Liver (tissue), 9 donors: ENCODE data around the gene ATP5IF1.

- PRO-cap, 5 experiments, result peak in 5 of 5 experiments; most common plus-strand start chr1:28236163 (in 3); most common minus-strand start chr1:28236445 (in 1)
- RAMPAGE, long total RNA, 2 experiments, result start-site peak on the plus strand in 2 of 2 experiments, at chr1:28236099-28236166 at its widest, 6,428 to 14,193 reads per replicate; start-site peak on the minus strand in 1 of 2 experiments, at chr1:28236411-28236565 at its widest, 75 reads per replicate
- RRBS, result 4% methylated on average over 7 of the region's 62 CpGs
Observed at GRCh38 chr1:28236038-28236847, at the start of gene ATP5IF1. ATP5IF1 (plus strand) TSS chr1:28236124.

- PRO-cap, 5 experiments, result peak in 5 of 5 experiments; most common plus-strand start chr1:28249656 (in 5); most common minus-strand start chr1:28249515 (in 3)
- RAMPAGE, long total RNA, 2 experiments, result no peak in any of the 2 experiments
- RRBS, result no CpG with 5 or more reads among the region's 2 CpGs
Observed at GRCh38 chr1:28249323-28249962, 9.9 kb upstream of the SESN2 start.

- PRO-cap, 5 experiments, result peak in 5 of 5 experiments; most common plus-strand start chr1:28272814 (in 1); most common minus-strand start chr1:28272606 (in 5)
- RAMPAGE, long total RNA, 2 experiments, result no peak in any of the 2 experiments
- RRBS, result no CpG with 5 or more reads among the region's 10 CpGs
Observed at GRCh38 chr1:28272523-28273076, 13.3 kb downstream of the SESN2 start.

- PRO-cap, 5 experiments, result no peak in any of the 5 experiments
- RAMPAGE, long total RNA, 2 experiments, result no peak in any of the 2 experiments
- RRBS, result no CpG with 5 or more reads among the region's 12 CpGs
Observed at GRCh38 chr1:28273231-28273686, 13.9 kb downstream of the SESN2 start.

GRCh38 chr1:28812978-28813445 lies 1.0 kb downstream of the OPRD1 start:
- PRO-cap, 5 experiments, result no peak in any of the 5 experiments
- RAMPAGE, long total RNA, 2 experiments, result no peak in any of the 2 experiments
- RRBS, result 53% methylated on average over 9 of the region's 18 CpGs

DNA sequence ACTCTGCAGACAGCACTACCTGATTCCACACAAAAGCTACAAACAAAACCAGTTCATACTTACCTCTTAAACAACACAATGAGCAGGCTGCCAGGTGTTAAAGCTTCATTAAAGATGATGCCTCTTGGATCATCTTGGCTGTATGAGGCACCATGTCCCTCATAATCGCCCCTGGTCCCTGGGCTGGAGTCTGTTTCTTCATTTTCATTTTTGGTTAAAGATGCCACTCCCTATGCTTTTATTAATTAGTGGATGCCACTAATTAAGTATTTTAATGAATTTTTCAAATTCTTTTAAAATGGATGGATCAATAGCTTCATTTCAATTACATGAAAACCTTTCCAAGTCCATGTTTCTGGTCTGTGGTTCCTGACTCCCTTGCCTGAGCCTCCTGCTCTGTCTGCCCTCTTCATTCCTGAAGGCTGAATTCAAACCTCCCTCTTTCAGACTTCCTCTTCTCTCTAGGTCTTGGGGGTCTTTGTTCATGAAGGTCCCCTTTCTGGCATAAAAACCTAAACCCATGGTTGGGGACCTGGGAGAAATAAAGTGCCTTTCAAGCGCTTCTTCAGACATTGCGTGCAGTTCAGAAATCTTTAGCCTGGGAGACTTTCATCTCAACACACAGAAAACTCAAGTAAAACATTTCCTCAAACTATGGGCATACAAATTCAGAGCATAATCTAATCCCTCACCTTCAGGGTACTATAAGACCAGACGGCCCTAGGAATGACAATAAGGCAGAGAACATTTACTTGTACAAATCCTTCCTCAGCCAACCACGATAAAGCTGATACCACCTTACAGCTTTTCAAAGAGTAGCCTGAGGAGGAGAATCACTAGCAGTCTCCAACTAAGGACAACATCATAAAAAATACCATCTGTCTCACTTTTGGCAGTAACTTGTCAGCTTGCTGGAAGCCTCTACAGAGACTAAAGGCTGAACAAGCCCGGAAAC lies 11.1 kb downstream of the SRSF4 start:
- PRO-cap, 5 experiments, result no peak in any of the 5 experiments
- RAMPAGE, long total RNA, 2 experiments, result no peak in any of the 2 experiments
- RRBS, result no CpG with 5 or more reads among the region's 6 CpGs

DNA sequence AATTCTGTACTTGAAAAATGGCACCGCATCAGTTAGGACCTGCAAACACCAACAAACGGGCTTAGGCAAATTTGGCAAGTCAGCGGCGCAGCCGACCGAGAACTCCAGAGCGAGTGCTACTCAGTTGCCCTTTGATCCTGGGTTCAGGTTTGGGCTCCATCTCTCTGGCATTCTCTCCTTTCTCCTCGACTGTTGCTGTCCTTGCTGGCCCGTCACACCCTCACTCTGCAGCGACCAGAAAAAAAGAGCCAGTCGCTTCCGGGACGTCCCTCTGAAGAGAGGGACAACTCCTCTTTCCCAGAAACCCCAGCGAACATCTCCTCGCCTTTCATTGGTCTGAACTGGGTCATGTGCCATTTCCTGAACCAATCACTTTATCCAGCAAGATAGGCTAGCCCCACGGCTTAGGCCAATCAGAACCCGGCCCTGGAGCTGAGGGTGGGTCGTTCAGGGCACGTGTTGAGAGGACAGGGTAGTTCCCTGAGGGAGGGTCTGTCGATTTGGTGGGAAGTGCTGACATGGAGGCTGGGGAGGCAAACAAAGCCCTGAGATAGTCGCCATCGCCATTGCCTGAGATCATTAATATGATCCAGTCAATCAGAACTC lies 113.6 kb downstream of the PTPRU start:
- PRO-cap, 5 experiments, result no peak in any of the 5 experiments
- RAMPAGE, long total RNA, 2 experiments, result no peak in any of the 2 experiments
- RRBS, result no CpG with 5 or more reads among the region's 22 CpGs

GRCh38 chr1:30005866-30006527 lies 717.4 kb downstream of the MATN1 start:
- PRO-cap, 5 experiments, result no peak in any of the 5 experiments
- RAMPAGE, long total RNA, 2 experiments, result no peak in any of the 2 experiments
- RRBS, result no CpG with 5 or more reads among the region's 4 CpGs

- PRO-cap, 5 experiments, result peak in 5 of 5 experiments; most common plus-strand start chr1:30010065 (in 2); most common minus-strand start chr1:30009944 (in 5)
- RAMPAGE, long total RNA, 2 experiments, result no peak in any of the 2 experiments
- RRBS, result no CpG with 5 or more reads among the region's 6 CpGs
Observed at GRCh38 chr1:30009854-30010349, 713.5 kb downstream of the MATN1 start.

DNA sequence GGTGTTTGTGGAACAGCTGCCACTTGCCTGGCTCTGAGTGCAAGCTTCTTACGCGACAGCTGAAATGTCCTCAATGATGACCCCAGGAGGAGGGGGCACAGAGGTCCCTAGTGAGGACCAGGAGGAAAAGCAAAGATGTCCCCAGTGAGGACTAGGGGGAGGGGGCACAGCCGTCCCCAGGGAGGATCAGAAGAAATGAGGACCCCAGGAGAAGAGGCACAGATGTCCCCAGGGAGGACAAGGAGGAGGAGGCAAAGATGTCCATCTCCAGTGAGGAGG lies 64.5 kb downstream of the MATN1 start:
- PRO-cap, 5 experiments, result no peak in any of the 5 experiments
- RAMPAGE, long total RNA, 2 experiments, result no peak in any of the 2 experiments
- RRBS, result no CpG with 5 or more reads among the region's 3 CpGs

DNA sequence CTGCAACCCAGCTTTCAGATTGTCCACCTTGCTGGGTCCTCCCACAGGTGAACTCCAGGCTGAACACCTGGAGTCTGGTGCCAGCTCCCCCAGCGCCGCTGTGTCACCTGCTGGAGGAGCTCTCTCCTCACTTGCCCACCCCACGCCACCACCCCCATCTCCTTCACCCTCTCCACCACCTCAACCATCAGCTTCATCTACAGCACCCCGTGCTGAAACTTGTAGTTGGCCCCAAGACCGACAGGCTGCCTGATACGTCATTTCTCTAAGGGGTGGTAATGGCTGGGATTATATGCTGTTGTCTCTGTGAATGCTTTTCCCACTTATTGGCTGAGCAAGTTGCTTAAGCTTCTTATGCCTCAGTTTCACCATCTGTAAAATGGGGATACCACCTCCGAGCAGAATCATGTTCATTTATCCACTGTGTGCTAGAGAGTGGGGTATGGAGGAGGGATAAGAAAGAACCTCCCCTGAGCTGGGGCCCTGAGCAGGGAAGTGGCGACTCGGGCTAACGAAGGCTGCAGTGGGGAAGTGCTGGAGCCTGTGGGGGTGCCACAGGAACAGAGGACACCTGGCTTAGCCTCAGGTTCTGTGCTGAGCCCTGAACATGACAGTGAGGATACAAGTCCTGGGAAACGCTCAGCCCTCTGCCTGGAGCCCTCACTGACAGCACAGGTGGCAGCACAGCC lies 3.1 kb downstream of the MATN1 start:
- PRO-cap, 5 experiments, result no peak in any of the 5 experiments
- RAMPAGE, long total RNA, 2 experiments, result no peak in any of the 2 experiments
- RRBS, result no CpG with 5 or more reads among the region's 11 CpGs

DNA sequence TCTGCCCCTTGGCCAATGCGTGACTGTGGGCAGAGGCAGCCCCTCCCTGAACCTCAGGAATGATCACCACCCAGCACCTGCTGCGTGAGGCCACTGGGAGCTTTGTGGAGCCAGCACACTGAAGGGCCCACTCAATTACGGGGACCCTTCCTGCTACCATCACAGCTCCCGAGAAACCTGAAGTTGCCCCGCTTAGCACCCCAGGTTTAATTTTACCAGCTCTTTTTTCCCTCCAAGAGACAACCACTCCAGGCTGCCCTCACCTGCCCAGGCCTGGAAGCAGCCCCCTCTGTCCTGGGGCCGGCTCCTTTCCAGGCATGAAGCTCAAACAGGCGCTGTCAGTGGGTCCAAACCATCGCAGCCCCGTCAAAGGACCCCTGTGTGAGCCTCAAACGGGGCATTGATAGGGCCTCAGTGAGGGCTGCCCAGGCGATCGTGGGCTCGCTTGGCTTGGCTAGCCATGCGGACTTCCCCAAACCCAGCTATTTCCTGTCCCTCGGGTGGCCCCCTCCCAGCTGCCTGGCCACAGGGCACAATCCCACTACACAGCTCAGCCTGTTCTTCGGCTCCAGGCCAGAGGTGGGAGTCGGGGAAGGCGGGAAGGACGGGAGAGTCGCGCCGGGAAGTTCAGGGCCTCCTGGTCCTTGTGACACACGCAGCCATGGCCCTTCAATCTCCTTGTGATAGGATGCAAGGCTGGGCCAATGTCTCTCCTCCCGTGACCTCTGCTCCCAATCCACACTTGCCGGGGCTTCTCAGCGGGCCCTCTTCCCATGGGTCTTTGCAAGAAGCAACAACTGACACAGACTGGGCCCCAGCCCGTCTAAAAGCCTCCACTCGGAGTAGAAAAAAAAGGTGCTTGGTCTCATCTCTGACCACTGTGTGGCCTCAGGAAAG lies 6.9 kb upstream of the MATN1 start:
- PRO-cap, 5 experiments, result no peak in any of the 5 experiments
- RAMPAGE, long total RNA, 2 experiments, result no peak in any of the 2 experiments
- RRBS, result no CpG with 5 or more reads among the region's 28 CpGs

DNA sequence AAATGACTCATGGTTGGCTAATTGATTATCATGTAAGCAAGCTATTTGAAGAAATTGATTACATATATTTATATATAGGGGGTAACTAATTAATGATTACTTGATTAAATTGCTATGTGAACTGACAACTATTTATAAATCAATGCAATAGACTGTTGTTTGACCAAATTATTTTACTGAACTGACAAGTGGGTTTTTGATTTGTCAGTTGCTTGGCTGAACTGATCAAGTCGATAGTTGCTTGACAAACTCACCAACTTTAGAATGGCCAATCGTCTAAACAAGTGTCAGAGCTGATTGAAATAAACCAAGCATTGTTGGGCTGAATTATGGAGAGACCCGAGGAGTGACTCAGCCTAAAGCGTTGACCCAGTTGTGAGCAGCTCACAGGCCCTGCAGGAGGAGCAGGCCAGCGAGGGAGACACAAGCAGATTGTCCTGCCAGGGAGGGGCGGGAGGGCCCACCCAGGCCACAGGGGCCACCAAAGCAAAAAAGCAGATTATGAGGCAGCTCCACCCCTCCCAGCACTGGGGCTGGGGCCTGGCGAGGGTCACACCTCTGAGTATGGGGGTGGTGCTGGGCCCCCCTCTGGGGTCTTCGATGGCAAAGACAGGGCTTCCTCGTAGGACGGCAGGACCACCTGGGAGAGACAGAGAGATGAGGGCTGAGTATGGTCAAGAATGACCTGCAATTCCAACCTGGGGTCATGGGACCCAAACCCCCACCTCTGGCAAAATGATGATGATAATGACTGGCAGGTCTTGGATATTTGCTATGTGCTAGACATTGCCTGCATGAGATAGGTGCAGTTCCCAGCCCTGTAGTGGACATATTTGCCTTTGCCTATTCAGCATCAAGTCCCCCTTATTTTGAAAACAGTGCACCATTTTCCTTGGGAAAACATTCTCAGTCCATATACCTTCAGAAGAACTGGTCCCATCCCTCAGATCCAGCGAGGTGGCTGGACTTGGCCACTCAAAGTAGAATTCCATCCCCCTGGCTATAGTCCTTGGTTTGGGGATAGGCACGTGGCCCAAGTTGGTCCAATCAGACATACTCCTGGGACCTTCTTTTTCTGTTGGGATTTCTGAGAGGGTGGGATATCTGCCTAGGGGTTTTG lies 10.3 kb upstream of the MATN1 start:
- PRO-cap, 5 experiments, result no peak in any of the 5 experiments
- RAMPAGE, long total RNA, 2 experiments, result no peak in any of the 2 experiments
- RRBS, result no CpG with 5 or more reads among the region's 12 CpGs

DNA sequence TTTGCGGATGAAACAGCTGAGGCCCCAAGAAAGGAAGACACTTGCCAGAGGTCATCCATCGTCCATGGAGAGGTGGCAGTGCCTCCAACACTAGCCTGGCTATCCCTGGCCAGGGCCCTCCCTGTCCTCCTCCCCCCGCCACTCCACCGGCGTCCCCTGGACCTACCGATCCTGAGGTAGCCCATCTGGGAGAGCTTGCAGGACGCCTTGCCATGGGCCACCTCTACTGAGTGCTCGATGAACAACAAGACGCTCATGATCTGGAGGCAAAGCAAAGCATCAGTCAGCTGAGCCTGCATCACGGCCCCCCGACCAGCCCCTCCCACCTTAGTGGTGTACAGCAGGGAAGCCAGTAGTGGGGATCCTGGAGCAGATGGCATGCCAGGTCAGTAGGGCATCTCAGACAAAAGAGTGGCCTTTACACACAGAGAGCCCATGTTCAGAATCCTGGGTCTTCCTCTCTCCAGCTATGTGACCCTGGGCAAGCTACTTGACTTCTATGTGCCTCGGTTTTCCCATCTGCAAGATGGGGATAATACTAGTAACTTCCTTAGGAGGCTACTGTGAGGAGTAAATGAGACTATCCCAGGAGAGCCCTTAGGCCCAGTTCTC lies 15.2 kb downstream of the LAPTM5 start:
- PRO-cap, 5 experiments, result no peak in any of the 5 experiments
- RAMPAGE, long total RNA, 2 experiments, result no peak in any of the 2 experiments
- RRBS, result no CpG with 5 or more reads among the region's 12 CpGs

DNA sequence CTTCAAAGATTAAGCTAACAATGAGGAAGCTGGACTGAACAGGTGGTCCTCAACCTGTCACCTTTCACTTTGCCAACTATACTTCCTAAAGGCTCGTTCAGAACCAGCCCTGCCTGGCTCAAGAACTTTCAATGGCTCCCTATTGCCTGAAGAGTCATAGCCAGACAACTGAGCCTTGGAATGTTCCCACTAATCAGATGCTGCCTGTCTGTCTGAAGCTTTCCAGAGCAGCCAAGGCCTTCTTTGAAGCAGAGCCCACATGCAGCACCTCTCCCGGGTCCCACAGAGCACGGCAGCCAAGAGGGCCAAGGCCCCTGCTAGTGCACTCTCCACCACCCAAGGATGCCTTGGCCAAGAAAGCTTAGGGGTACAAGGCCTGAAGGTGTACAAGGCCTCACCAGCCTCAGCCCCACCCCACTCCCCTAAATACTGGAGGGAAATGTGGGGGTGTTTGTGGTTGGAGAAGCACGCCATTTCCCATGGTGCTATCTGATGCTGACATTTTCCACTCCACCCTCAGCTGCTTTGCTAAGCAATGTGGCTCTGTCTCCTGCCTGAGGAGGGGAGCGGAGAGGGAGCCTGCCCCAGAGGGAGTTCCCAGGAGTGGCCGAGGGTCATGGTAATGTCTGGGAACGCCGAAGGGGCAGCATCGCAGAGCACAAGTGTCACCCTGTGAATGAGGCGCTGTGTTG lies 8.2 kb upstream of the LAPTM5 start:
- PRO-cap, 5 experiments, result no peak in any of the 5 experiments
- RAMPAGE, long total RNA, 2 experiments, result no peak in any of the 2 experiments
- RRBS, result no CpG with 5 or more reads among the region's 10 CpGs

DNA sequence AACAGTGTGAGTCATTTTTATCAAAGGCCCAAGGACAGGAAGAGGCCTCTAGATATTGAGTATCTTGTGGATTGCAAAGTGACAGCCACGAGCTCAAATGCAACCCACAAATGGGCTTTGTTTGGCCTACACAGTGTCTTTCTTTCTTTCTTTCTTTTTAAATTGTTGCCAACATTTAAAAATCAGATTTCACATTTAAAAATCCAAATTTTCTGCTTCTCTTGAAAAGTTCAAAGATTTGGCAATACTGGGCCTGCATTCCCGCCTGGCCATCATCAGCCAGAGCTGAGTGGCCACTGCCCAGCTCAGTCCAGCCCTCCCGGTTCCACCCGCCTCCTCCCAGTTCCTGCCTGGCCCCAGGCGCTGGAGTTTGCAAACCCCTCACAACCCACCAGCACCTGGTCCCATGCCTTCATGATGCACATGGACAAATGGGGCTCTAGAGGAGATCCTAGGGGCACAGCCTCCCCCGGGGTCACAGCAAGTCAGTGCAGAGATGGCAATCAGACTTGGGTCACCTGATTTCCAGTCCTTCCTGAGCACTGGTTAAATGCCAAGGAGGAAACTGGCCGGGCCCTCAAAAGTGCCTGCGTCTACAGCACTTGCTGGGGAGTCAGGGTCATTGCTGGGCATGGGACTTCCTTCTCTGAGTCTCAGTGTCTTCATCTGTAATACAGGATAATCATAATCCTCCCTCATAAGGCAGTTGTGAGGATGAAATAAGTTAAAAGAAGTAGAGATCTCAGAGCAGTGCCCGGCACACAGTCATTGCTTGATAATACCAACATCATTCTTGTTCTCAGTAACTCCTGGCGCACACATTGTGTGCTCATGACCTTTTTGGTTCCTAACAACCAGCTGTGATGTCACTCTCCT lies 41.0 kb upstream of the LAPTM5 start:
- PRO-cap, 5 experiments, result peak in 4 of 5 experiments; most common plus-strand start position 727 of the sequence (in 4); most common minus-strand start position 298 of the sequence (in 1)
- RAMPAGE, long total RNA, 2 experiments, result no peak in any of the 2 experiments
- RRBS, result 13% methylated on average over 2 of the region's 10 CpGs

DNA sequence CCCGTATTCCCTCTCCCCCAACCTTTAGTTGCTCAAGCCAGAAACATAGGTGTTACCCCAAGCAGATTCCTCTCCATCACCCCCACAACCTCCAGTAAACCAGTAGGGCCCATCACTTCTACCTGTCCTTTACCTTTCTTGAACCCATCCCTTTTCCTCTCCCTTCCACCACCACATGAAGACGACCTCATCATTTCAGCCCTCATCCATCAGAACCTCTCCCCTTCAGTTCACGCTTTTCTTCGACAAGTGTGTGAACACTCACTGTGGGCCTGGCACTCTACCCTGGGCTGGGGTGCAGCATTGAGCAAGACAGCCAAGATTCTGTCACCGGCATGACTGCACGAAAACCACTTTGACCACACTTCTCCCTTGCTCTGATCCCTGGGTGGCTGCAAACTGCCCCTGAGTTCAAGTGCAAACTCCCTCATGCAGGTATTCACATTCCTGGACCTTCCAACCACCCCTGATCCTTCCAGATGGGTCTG lies 65.5 kb upstream of the LAPTM5 start:
- PRO-cap, 5 experiments, result no peak in any of the 5 experiments
- RAMPAGE, long total RNA, 2 experiments, result no peak in any of the 2 experiments
- RRBS, result no CpG with 5 or more reads among the region's 6 CpGs

GRCh38 chr1:30823551-30824766 lies 66.4 kb upstream of the LAPTM5 start:
- PRO-cap, 5 experiments, result peak in 5 of 5 experiments; most common plus-strand start chr1:30824266 (in 1); most common minus-strand start chr1:30824424 (in 2)
- RAMPAGE, long total RNA, 2 experiments, result no peak in any of the 2 experiments
- RRBS, result 2% methylated on average over 17 of the region's 48 CpGs

- PRO-cap, 5 experiments, result no peak in any of the 5 experiments
- RAMPAGE, long total RNA, 2 experiments, result no peak in any of the 2 experiments
- RRBS, result no CpG with 5 or more reads among the region's 11 CpGs
Observed at GRCh38 chr1:30870872-30871926, 37.4 kb downstream of the SDC3 start.

DNA sequence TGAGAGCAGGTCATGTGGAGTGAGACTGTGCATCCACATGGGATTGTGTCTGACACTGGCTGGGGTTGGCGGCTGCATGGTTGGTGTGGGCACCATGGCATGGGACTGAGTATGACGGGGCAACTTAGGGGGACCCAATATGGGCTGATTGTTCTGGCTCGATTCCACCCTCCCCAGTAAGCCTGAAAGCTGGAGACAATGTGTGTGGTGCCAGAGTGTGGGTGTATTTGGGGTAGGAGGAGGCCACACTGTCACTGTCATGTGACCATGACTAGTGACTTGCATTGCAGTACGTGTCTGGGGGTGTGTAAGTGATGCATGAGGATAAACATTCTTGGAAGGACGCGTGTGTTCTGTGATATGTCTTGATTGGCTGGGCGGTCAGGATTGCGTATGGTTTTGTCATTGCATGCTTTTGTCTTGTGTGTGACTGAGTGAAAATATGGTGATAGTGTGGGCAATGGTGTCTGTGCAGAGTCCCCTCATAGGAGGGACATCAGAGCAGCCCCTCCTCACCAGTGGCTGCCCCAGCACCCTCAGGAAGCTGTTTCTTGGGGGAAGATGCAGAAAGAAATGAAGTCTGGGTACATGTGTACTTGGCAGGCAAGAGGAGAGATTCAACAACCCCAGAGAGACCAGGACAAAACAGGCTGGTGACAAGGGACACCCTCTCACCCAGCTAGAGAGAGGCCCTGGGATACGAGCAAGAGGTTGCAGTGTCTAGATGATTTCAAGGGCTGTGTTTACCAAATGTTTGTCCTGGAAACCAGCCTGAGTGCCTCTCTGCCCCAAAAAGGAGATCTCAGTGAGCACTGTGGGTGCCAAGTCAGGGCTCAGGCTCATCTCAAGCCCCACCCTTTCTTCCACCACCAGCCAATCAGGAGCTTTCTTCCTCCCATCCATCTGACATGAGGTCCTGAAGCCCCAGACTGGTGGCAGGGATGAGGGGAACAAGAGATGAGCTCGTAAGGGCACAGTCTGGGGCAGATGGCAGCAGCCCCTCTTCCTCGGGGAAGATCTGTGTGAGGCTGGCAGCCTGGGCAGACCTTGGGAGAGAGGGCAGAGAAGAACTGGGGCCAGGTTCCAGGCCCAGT lies 36.2 kb downstream of the SDC3 start:
- PRO-cap, 5 experiments, result no peak in any of the 5 experiments
- RAMPAGE, long total RNA, 2 experiments, result no peak in any of the 2 experiments
- RRBS, result no CpG with 5 or more reads among the region's 11 CpGs